Trachea (tissue), 1 donor: ENCODE measurements around a stretch of chr12.

GRCh38 chr12:65283850-65284637 is 5.6 kb downstream of the MSRB3 start:
- PRO-cap = no peak

DNA sequence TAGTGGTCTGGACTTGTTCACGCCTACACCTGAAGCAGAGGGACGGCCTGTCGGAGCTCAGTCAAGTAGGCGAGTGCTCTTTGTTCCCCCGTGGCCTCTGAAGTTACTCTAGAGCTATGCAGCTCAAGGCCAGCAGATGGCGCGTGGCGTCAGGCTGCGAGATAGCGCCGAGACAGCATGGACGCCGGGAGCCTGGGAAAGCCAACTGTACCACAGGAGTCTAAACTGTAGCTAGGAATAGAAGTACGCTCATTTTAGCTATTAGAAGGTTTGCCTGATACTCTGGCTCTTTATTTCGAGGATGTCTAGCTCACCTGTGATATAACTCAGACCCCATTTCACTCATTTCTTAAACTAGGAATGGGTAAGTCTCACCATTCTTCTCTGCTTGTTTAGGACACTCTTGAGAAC is 267.5 kb upstream of the HMGA2 start:
- PRO-cap = no peak

GRCh38 chr12:65926388-65927042 is 102.2 kb downstream of the HMGA2 start:
- PRO-cap = no peak

GRCh38 chr12:66156463-66157146 is 13.2 kb downstream of the TMBIM4 start:
- PRO-cap = no peak

DNA sequence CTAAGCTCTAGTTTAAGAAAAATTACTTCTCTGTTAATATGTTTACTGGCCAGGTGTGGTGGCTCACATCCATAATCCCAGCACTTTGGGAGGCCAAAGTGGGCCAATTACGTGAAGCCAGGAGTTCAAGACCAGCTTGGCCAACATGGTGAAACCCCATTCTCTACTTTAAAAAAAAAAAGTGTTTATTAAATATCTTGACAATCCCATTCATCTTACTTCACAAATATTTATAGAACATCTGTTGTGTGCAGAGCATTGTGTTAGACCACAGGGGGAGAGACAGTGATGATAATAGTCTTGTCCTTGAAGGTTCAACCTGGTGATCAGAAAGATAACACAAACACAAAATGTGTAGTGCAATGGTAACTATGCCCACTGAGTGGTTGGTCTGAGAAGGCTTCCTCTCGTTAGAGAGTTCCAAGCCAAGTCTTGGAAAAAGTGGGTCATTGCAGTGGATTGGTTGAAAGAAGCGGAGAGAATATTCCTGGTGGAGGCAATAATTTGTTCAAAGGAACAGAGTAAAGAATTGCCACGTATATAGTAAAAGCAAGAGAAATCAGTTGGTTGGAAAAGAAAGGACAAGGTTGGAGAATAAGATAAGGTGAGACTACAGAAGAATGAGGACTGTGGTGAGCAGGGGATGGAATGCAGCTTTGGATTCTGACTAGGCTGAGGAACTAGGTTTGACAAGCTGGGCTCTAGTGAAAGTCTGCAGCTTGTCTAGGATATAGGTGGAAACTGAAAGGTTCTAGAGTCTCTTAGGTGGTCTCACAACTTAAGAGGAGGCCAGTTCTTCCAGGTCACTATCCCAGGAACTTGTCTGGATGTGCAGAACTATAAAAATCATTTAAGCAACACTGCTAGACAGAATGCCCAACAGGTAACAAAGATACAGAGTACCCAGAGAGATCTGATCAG is 42.4 kb downstream of the IRAK3 start:
- PRO-cap = no peak

DNA sequence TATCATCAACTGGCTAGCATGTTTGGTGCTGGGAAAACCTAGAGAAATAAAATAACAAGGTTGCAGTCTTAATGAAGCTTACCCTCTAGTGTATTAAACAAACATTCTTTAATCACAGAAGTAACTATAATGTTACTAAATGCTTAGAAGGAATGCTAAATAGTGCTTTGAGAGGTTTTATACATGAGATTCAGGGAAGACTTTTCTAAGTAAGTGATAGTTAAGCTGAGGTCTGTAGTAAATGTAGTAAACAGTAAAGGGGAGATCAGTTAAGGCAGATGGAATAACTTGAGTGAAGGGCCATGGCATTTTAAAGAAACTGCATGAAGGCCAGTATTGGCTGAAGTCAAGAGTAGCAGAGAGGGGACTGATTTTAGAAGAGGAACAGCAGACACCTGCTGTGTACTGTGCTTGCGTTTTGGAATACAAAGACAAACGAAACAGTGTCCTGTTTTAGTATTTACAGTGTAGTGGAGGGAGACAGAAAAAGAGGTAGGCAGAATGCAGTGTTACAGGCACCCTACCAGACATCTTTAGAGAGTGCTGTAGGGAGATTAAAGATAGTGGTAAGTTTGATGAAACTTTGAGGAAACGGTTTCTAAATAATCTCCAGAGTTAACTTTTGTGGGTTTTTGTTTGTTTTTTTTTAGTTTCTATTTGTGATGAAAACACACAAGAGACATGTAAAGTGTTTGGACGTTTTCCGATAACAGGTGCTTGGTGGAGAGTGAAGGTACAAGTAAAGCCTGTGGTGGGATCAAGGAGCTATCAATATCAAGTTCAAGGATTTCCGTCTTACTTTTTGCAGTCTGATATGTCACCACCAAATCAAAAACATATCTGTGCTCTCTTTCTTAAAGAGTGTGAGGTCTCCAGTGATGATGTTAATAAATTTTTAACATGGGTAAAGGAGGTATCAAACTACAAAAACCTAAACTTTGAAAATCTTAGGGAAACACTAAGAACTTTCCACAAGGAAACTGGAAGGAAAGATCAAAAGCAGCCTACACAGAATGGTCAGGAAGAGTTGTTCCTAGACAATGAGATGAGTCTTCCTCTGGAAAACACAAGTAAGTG is 2.1 kb downstream of the HELB start:
- PRO-cap = no peak

DNA sequence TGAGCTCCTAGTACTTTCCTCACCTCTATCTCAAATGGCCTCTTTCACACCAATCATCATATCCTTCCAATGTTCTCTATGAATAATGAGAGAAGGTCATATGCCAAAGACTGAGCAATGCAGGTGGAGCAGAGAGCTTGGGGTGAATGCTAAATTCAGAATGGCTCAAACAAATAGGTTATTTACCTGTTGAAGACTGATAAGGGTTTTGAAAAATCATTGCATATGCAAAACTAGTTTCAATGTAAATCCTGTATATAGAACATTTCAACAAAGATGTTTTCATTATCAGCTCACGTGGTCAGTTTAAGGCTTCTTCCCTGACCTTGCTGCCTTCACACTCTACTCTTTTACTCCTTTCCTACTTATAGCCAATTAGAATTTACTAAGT is 230.3 kb upstream of the GRIP1 start:
- PRO-cap = no peak

- PRO-cap = bidirectional peak, plus-strand start at chr12:67269368, minus-strand start at chr12:67269143
Observed at GRCh38 chr12:67269074-67269198, 222 bp upstream of the CAND1 start.

GRCh38 chr12:67650794-67651275 is 2.3 kb downstream of the DYRK2 start:
- PRO-cap = no peak

- PRO-cap = no peak
Observed at GRCh38 chr12:67705842-67706237, 57.3 kb downstream of the DYRK2 start.

- PRO-cap = no peak
Observed at GRCh38 chr12:67766485-67766684, 117.8 kb downstream of the DYRK2 start.

- PRO-cap = no peak
Observed at GRCh38 chr12:67966336-67966625, 193.3 kb downstream of the IFNG start.

- PRO-cap = no peak
Observed at GRCh38 chr12:67988535-67989124, 170.9 kb downstream of the IFNG start.

DNA sequence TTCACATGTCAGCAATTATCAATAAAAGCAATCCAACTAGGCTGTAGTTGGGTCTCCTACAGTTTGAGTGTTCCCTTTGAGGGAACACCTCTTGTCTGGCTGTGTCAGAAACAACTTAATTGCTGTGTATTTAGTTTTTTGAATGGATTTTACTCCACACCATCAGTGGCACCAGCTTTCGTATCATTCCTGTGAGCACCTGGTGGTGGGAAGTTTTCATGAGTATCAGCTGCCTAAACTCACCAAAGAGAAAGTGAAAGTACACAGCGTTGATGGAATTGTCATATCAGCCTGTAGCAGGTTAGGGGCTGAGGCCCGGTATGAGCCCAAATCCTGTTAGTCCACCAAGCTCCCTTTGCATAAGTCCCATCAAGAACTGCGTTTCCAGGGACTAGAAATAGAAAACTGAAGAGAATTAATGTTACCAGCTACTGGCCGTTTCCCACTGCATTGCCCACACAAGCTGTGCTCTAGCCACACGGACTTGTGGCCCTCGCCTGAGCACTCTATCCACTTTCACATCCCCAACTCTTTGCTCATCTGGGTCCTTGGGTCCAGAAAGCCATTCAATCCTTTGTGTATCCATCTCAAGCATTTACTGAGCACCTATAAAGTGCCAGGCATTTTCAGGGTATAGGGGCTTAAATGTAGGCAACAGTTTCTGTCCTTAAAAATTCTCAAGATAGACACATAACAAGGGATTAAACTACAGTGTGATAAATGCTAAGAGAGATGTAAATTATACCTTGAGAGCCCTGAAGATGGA is 11.1 kb upstream of the IL26 start:
- PRO-cap = no peak

DNA sequence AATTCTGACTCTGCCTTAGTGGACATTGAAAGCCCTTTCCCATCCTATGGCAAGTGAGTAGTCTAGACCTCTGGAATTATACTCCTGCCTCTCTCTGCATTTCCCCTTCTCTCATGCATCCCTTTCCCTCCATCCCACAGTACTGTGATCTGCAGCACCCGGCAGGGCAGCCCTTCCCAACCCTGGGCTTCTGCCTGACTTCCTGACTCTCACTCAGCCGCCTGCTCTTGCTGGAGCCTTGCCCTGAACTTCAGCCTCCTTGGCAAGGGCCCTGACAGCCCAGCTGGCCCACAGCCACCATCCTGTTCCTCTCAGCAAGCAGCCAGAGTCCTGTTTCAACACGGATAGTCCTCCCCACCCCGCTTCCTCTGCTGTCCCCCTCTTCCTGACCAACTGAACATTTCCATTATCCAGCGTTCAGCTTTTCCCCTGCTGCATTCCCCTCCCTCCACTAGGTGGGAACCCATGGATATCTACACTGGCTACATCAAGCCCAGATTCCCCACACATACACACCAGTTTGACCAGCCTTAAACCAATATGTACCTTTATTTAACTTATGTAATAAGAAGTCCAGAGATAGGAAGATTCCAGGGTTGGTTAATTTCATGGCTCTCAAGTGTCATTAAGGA is 74.0 kb upstream of the MDM1 start:
- PRO-cap = no peak

DNA sequence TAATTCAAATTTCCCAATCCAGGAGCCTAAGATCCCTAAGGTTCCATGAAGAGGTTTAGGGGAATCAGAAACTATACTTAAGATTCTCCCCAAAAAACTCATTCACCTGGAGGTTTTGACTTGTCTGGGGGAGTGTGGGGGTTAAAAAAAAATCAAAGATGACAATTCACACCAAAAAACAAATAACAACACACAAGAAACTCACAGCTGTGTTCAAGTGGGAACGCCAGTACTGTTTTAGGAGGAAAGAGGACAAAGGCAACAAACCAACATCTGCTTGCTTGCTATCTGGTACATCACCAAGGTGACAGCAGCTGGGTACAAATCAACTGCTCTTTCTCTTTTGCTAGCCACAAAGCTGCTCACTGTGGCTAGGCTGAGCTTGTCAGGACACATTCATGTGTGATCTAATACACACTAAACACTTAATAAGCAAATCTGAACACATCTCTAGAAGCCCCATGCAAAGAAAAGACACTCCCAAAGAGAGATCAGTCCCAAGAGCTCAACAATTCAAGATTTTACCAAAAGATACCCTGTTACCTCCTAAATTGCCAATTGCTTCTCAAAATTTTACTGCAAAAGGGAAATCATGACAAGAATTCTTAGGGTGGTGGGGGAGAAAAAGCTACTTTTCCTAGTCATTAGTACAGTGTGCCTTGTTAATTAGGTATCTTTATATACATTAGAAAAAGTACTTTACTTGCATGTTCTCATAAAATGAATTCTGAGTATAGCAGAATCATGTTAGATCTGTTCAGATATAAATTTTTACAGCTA is 127.9 kb upstream of the RAP1B start:
- PRO-cap = no peak

DNA sequence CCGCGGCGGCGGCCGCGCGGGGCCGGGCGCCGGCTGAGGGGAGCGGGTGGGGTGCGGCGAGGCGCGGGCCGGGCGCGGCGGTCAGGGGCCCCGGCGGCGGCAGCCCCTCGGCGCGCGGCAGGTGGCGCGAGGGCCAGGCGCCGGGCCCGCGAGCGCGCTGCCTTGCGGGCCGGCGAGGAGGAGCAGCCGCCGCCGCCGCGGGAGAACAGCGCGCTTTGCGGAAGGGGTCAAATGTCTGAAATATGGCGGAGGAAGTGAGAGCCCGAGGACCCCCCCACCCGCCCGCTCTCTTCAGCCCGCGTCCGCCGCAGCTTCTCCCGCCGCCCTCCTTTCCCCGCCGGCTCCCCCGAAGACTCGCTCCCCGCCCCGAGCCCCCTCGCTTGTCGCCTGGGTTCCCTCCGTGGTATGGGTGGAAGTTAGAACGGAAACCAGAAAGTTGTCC is 400 bp downstream of the RAP1B start:
- PRO-cap = no peak

DNA sequence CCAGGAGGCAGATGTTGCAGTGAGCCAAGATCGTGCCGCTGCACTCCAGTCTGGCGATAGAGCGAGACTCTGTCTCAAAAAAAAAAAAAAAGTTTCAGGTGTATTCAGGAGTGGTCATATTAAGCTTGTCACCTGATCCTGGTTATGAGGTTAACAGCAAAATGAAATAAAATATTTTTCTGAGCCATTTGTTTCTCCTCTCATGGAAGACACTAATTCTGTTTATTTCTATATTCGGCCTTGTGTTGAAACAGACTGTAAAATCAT is 15.1 kb downstream of the RAP1B start:
- PRO-cap = no peak

DNA sequence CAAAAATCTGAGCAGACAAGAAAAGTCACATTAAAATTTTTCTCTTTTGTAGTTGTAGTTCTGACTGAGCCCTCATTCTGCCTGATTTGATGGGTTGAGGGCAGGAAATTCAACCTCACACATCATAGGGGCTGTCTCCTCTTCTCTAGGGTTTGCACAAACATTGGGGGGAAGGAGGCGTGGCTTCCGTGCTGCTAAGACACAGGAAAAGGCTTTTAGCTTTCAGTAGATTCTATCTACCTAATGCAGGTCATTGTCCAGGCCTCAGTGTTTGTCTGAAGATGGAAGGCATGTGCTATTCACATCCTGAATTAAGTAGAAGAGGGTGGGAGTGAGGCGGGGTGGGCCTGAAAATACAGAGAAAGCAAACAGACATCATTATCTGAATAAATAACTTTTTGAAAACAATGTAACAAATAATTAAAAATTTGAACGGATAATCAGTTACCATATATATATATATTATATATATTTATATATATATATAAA is 11.3 kb upstream of the NUP107 start:
- PRO-cap = no peak

DNA sequence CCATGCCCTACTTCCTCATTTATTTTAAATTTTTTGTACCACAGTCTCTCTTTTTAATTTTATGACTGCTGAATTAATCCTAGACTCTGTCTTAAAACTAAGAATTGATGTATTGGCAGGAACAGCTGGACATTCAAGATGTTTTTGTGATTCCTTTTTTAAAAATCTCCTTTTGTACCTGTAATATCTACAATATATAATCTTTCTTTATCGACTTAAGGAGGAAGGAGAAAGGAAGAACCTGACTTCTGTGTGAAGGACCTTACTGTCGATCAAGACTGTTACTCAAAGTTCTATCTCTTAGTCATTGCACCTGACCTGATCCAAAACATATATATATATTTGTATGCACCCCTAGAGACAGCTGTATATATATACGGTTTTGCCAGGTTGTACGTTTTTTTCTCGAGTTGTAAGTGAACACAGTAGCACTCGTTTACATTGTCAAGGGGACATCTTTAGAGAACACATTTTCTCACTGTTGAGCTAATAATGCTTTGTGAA is 720 bp upstream of the SLC35E3 start:
- PRO-cap = no peak